Vermiform appendix (tissue), 1 donor: ENCODE results near the gene CHRM5.

DNA sequence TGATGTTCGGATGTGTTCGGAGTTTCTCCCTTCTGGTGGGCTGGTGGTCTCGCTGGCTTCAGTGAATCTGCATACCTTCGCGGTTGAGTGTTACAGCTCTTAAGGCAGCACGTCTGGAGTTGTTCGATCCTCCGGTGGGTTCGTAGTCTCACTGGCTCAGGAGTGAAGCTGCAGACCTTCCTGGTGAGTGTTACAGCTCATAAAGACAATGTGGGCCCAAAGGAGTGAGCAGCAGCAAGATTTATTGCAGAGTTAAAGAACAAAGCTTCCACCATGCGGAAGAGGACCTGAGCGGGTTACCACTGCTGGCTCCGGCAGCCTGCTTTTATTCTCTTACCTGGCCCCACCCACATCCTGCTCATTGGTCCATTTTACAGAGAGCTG is 175.8 kb downstream of the FMN1 start:
- PRO-cap: no peak

DNA sequence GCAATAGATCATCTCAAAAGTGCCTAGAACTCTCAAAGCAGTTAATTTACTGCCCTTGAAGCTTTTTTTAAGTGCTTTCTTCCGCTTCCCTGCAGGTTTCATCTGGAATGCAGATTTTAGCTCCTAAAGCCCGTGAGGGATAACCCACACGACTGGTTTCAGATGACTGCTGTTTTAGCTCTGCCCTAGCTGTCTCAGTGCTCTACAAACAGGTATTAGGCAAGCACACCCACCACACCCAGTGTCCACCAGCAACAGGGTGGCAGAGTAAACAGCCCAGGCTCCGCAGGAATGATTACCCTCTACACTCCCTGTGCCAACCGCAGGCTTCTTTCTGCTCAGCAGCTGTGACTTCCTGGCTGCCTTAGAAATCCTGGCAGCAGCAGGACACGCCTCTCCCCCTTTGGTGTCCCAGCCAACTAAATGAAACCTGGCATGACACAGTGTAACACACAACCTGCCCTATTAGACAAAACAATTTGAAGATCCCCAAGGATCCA is 125.9 kb downstream of the FMN1 start:
- PRO-cap: no peak

- PRO-cap: no peak
Observed at GRCh38 chr15:33154951-33155249, 39.6 kb downstream of the FMN1 start.

- PRO-cap: no peak
Observed at GRCh38 chr15:33968045-33968602, at the start of gene CHRM5. CHRM5 (plus strand) TSS chr15:33968497.

GRCh38 chr15:34335042-34335586 is 2.5 kb downstream of the SLC12A6 start:
- PRO-cap: no peak

DNA sequence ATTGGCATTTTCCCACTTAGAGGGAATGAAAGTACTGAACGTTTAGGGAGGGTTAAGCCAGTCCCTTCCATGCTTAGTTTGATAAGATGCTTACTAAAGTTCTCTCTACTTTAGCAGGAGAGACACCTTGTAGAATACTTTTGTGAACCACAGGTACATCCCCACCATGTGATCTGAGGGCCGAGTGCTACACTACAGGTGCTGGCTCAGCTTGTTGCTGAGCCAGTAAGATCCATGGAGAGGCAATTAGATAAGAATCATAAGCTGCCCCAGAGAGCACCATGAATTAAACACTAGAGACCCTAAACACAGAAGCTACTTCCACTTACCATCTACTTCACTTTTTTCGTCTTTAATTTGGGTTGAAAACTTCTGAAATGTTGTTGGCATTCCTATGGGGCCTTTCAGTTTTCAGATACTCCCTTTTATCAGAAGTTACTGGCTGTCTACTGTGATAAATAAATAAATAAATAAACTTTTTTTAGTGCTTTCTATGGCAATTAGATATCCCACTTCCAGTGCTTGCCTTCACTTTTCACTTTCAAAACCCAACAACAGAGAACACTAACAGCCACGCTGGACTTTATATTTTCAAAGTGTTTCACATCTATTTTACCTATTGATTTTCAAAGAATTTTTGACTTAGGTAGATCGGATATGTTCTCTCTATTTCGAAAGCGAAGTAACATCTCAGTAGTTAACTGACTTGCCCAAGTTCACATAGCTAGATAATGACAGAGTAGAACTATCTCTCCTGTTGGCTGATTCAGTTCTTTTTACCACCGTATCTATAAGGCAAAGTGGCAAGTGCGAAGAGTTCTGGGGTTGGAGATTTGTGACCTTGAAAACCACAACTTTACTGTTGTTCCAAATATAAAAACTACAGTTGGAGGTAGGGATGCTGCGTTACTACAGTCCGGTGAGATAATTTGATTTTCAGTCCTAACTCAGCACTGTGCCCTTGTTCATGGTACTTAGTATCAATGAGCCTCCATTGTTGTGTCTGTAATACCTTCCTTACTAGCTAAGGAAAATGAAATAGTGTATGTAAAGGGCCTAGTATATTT is 70.9 kb upstream of the GOLGA8B start:
- PRO-cap: no peak

- PRO-cap: no peak
Observed at GRCh38 chr15:34789192-34789577, 6.2 kb downstream of the ACTC1 start.

DNA sequence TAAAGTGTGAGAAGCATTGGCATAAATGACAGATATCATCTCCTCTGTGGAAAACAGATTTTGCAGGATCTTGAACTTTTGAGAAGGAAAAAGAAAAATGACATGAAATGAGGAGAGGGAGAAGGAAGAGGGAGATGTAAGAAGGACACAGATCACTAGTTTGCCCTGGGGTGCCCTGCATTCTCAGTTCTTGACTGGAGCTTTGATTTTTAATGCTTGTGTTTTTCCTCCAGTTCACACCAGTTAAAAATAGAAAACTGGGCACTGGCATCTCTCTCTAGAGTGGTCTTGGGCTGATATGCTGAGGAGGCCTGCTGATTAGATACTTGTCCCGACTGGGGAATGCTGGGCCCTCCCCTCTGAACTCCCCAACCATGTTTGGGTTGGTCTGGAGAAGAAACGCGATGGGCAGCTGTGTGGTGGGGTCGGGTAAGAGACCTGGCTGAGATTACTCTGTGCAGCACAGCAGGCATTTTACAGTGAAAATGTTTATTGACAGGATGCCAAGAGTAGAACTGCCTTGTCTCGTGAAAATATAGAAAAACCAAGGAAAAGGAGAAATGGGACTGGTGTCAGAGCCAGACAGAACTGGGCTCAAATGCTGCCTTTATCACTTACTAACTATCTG is 1.5 kb upstream of the ACTC1 start:
- PRO-cap: no peak

GRCh38 chr15:35547843-35548452 is 2.0 kb upstream of the DPH6 start:
- PRO-cap: no peak

DNA sequence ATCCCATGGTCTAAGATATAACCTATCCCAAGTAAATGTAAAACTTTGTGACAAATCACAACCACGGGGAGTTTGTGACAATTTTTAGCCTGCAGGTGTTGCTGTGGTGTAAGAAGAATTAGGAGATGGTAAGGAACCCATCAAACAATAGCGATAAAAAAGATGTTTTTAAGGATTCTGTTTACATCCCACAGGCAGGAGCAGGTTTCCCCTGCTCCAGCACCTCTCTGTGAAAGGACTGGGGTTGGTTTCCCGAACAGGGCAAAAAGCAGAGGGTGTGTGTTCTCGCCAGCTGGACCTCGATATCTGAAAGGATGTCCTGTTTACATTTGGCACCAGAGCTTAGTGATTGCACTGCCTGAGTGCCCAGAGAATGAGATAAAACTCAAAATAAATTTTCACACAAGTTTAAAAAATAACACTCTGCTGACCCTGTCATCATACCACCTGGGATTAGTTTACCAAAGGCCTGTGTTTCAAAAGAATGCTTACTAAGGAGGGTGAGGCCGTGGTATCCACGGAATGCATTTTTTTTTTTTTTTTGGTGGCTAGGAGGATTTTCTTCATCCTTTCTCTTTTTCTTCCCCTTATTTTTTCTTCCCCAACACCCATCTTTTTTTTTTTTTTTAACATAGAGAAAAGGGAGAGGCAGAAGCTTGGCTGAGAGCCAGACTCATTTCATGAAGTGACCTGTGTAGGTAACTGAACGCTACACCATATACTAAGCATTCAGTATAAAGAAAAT is 151.8 kb upstream of the DPH6 start:
- PRO-cap: no peak

DNA sequence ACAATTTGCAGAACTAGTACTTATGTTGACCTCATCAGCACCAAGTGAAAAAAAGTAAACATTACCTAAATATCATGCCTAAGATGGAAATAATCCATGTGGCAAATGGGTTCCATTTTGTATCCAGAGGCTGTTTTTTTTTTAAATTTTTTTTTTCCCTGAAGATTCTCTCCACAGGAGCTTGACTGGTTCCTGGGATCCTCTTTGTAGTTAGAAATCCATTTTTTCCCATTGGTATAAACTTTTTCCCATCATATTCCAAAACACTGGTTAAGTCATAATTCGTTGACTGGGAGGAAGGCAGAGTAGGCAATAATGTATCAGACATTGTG is 127.1 kb upstream of the TMCO5A start:
- PRO-cap: no peak

DNA sequence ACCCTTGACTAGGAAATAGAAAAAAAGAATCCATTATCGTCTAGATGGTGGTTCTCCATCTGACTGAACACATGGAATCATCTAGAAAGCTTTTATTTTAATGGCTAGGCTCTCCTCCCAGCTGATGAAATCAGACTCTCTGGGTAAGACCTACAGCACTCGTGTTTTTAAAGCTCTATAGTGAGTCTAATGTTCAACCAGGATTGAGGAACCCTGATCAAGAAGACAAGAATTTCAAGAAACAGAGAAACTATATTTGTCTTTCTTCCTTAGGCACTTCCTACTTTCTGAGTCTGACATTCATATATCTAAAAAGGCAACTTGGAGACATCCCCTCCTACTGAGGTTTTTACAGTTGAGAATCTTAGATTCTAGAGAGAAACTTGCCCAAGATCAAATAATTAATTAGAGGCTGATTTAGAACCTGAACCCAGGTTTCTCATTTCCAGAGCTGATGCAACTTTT is 118.8 kb downstream of the TMCO5A start:
- PRO-cap: no peak

GRCh38 chr15:38065710-38066020 is 131.2 kb downstream of the TMCO5A start:
- PRO-cap: bidirectional peak, plus-strand start at chr15:38065970, minus-strand start at chr15:38065849

- PRO-cap: bidirectional peak, plus-strand start at chr15:38129774, minus-strand start at chr15:38129601; unidirectional peak, plus-strand start at chr15:38130072
Observed at GRCh38 chr15:38129433-38130218, 123.0 kb upstream of the SPRED1 start.

DNA sequence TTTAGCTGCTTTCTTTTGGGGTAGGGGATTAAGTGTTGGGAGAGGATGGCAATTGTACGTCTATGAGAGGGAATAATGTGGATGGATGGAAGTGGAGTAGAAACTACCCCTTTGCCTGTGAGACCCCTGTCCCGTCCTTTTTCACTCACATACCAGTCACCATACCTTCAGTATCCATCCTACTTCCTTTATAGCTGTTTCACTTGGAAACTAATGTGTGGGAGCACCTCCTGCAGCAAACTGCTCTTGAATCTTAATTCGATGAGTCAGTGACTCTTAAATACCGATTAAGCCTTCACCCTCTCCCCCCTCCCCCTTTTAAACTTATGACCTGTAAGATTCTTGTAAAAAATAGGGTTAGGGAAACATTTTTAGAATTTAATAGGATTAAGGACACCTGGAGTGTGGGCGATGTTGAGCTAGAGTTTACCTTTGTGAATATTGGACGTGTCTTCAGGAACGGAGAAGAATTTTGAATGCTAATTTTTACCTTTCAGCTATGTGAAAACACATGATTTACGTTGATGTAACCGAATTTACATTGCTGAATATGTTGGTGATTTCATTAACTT is 852 bp downstream of the SPRED1 start:
- PRO-cap: unidirectional peak, minus-strand start at position 190 of the sequence; unidirectional peak, minus-strand start at position 254 of the sequence

DNA sequence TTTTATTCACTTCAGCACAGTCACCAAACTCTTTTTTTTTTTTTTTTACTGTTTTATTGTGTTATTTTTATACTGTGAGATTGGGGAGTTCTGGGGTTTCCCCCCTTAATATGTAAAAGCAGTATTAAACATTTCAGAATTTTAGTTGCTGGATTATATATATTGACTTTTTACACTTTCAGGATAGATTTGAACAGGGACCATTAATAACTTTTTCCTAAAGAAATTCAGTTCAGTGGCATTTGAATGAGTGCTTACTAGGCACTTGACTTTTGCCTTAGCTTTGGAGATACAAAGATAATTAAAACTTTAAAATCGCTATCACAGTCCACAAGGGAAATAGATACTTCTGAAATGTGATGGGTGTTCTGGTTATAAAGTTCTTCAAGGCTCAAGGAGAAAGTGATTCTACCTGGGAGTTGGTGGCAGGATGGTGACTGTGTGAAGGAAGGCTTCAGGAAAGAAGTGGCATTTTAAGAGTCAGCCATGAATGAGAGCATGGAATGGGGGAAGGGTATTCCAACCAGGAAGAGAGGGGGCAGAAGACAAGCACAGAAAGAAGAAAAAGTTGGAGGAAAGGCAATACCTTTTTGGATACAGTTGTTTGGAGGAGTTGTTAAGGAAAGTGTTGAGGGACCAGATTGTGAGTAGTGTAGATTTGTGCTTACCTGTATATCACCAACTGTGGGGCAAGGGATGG is 9.5 kb downstream of the SPRED1 start:
- PRO-cap: no peak

GRCh38 chr15:38547659-38548170 is 16.9 kb downstream of the RASGRP1 start:
- PRO-cap: no peak

DNA sequence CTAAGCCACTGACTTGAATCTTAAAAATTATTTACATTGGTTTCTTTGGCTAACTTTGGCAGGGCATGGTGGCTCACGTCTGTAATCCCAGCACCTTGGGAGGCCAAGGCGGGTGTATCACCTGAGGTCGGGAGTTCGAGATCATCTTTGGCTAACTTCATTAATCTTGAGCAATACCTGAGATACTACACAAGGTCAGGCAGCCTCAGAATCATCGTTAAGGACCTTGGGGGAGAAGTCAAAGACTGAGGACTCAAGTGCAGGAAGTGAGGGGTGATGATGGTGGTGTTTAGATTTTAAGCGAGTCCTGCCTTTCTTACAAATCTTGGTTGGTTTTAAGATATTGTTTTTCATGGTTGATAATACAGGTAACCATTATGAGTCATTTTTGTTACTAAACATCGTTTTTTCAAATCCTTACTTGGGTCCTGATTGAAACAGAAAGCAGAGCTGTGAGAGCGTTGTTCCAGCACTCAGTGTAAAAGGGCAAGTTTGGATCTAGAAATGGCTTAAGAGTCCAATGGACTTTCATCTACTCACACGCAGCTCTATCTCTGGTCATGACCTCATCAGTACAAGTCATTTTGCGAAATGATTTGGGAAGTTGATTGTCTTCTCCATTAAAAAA is 4.2 kb downstream of the RASGRP1 start:
- PRO-cap: bidirectional peak, plus-strand start at position 424 of the sequence, minus-strand start at position 247 of the sequence

GRCh38 chr15:38576642-38577483 is 12.2 kb upstream of the RASGRP1 start:
- PRO-cap: unidirectional peak, plus-strand start at chr15:38577135; unidirectional peak, plus-strand start at chr15:38577188

GRCh38 chr15:39171920-39172633 is 408.8 kb upstream of the THBS1 start:
- PRO-cap: no peak